Colon Carcinoma Metastatic in the Brain (tissue), 2 donors: ENCODE data around the genes LAMC1 and APOBEC4.

GRCh38 chr1:182850571-182851488 is 11.7 kb downstream of the DHX9 start:
- PRO-cap, 2 experiments = no peak in any of the 2 experiments

DNA sequence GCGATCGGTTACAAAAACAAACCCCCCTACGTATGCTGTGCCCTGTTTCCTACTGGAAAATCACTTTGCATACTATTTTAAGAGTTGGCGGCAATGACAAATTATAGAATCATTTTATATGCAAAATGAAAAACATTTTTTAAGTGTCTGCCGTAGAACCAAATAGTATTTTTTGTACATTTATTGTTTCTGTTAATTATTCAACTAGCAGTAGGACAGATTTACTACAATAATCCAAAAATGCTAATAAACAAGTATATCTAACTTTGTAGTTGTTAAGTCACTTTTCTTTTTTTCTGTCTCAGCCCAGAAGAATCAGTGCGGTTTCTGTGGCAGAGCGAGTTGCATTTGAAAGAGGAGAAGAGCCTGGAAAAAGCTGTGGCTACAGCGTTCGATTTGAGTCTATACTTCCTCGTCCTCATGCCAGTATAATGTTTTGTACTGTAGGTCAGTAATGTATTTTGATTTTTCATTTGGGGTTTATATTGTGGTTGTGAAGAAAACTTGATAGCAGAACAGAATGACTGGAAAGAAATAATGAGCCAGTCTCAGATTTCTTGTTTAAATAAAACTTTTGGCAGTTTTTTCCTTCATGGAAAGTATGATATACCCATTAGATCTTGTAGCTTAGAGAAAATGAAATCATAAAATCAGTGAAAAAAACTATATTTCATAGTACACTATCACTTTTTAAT is 27.1 kb downstream of the DHX9 start:
- PRO-cap, 2 experiments = no peak in any of the 2 experiments

DNA sequence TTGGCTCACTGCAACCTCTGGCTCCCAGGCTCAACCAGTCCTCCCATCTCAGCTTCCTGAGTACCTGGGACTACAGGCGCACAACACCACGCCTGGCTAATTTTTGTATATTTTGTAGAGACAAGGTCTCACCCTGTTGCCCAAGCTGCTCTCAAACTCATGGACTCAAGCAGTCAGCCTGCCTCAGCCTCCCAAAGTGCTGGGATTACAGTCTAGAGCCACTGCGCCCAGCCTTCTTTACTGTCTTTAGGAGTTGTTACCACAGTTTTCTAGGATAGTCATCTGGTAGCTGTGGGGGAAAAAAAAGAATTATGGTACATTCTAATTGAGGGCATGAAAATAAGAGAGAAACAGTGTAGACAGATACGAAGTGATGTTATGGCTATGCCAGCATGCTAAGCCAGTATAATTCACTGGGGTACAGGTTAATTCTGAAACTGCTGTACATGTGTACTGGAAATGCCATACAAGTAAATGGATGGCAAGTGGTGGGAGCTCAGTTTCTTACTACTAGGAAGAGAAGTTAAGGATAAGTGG is 33.9 kb downstream of the DHX9 start:
- PRO-cap, 2 experiments = no peak in any of the 2 experiments

DNA sequence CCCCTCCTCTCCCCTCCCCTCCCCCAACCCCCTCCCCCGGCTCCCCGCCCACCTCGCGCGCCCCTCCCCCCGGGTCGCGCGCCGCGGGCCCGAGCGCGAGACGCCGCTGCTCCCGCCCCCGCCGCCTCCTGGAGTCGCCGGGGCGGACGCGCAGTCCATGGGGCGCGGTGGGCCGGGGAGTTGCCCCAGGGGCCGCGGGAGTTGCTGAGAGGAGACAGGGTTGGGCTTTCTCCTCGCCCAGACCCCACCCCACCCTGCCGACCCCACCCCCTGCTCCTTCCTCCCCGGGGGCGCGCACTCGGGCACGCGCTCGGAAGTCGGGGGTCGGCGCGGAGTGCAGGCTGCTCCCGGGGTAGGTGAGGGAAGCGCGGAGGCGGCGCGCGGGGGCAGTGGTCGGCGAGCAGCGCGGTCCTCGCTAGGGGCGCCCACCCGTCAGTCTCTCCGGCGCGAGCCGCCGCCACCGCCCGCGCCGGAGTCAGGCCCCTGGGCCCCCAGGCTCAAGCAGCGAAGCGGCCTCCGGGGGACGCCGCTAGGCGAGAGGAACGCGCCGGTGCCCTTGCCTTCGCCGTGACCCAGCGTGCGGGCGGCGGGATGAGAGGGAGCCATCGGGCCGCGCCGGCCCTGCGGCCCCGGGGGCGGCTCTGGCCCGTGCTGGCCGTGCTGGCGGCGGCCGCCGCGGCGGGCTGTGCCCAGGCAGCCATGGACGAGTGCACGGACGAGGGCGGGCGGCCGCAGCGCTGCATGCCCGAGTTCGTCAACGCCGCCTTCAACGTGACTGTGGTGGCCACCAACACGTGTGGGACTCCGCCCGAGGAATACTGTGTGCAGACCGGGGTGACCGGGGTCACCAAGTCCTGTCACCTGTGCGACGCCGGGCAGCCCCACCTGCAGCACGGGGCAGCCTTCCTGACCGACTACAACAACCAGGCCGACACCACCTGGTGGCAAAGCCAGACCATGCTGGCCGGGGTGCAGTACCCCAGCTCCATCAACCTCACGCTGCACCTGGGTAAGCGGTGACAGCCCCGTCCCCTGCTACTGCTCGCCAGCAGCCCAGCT is at the start of gene LAMC1:
Gene LAMC1, plus strand, starts transcription at position 295 of the 1,059 bp plus-strand sequence.
- PRO-cap, 2 experiments = peak in 2 of 2 experiments; most common plus-strand start position 305 of the sequence (in 2); most common minus-strand start position 130 of the sequence (in 2)

- PRO-cap, 2 experiments = no peak in any of the 2 experiments
These were observed 47.8 kb downstream of the LAMC1 start for GRCh38 chr1:183070574-183071901.

DNA sequence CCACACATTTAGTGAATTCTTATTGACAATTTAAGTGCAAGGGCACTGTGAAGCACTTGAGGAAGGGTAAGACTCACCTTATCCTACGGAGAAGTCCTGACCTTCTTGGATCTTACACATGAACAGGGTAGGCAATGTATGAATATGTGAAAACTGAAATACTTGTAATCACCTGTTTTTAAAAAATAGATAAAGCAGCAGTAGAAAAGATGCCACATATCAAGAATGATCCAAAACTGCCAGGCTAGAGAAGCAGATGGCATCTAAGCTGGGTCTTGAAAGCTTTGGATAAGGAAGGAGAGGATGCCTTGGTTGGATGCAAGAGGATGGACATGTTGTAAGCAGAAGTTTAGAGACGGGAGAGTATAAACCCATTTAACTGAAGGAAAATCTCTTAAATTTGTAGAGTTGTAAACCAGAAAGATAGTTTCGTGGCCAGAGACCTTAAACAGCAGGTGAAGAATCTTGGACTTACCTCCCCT is 77.4 kb upstream of the LAMC2 start:
- PRO-cap, 2 experiments = no peak in any of the 2 experiments

- PRO-cap, 2 experiments = no peak in any of the 2 experiments
These were observed 49.8 kb upstream of the LAMC2 start for GRCh38 chr1:183136206-183136638.

GRCh38 chr1:183209585-183210004 is 23.5 kb downstream of the LAMC2 start:
- PRO-cap, 2 experiments = no peak in any of the 2 experiments

- PRO-cap, 2 experiments = no peak in any of the 2 experiments
These were observed 15.5 kb upstream of the NMNAT2 start for GRCh38 chr1:183433691-183434167.

GRCh38 chr1:183470903-183471854 is 1.1 kb upstream of the SMG7 start:
- PRO-cap, 2 experiments = peak in 2 of 2 experiments; most common plus-strand start chr1:183471266 (in 2); most common minus-strand start chr1:183471339 (in 2)

DNA sequence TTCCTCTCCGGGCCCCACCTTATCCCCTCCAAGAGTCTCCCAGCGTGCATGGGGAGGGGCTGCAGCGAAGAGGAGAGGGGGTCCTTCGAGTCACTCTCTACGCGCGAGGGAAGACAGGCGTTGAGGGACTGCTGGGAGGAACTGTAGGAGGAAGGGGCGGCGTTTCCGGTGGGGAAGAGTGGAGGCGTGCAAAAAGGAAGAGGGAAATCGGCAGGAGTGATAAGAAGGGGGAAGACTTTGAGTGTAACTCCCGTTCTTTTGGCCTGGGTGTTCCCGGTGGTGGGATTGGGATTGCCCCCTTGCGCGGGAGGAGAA is 487 bp upstream of the SMG7 start:
- PRO-cap, 2 experiments = peak in 2 of 2 experiments; most common plus-strand start position 191 of the sequence (in 1); most common minus-strand start position 143 of the sequence (in 2)

GRCh38 chr1:183652993-183653501 is at the start of gene APOBEC4:
Gene APOBEC4 (minus strand): TSS chr1:183653316.
- PRO-cap, 2 experiments = no peak in any of the 2 experiments

GRCh38 chr1:184388880-184389360 is 2.1 kb downstream of the C1orf21 start:
- PRO-cap, 2 experiments = no peak in any of the 2 experiments

- PRO-cap, 2 experiments = no peak in any of the 2 experiments
These were observed 105.7 kb downstream of the C1orf21 start for GRCh38 chr1:184492628-184492918.

- PRO-cap, 2 experiments = no peak in any of the 2 experiments
These were observed 132.3 kb downstream of the EDEM3 start for GRCh38 chr1:184621991-184623118.

DNA sequence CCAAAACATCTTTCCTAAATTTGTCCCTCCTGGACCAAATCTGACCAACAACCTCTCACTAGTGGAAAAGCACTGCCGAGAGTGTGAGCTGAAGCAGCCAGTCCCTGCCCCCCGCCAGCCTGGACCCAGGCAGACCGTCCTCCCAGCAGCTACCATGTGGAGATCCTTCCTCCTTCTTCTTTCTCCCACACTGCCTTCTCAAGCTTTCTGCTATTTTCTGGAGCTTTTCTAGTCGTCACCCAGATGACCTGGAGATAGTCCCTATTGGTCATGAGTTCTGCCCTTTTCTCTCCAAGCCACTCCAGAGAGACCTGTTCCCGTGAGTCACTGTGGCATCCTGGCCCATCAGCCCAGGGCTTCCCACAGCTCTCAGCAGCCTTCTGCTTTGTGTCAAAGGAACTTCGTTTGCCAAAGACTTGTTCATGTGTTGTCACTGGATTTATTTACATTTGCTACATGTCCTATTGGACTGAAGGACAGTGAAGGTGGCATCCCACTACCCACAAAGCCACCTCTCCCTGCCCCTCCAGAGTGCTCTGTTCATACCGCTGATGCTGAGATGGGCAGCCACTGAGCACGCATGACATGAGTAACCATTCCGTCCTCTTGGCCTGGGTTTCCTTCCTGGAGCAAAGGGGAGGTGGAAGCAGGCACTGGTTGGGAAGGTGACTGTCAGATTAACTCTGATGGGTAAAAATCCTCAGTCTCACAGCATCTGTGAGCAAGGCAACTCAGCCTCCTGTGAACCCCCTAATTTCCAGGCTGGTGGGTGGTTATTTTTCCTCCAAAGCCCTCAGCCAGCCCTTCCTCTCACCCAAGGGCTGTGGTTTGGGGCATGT is 119.2 kb downstream of the EDEM3 start:
- PRO-cap, 2 experiments = no peak in any of the 2 experiments

DNA sequence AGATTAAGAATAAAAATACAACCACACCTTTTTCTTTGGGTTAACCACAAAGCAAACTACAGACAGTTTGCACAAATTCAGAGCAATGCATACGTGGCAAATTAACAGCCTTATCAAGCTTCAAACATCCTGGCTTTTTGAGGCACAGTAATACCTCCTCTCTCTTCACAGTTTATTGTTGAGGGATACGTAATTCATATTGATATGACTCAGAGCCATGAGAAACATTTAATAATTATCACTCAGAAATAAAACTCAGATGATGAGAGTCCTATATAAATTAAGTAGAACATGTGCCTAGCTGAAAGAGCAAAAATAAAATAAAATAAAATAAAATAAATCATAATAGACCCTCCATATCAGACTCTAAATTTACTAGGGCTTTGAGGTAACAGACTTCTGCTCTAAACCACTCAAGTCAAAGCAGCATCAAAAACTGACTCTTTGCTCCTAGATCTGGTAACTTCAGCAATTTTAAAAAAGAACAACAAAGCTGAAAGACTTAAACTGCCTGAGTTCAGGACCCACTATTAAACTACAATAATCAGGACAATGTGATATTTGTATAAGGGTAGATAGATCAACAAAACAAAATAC is 11.4 kb downstream of the EDEM3 start:
- PRO-cap, 2 experiments = no peak in any of the 2 experiments

GRCh38 chr1:184792340-184793143 is 37.9 kb upstream of the EDEM3 start:
- PRO-cap, 2 experiments = no peak in any of the 2 experiments

DNA sequence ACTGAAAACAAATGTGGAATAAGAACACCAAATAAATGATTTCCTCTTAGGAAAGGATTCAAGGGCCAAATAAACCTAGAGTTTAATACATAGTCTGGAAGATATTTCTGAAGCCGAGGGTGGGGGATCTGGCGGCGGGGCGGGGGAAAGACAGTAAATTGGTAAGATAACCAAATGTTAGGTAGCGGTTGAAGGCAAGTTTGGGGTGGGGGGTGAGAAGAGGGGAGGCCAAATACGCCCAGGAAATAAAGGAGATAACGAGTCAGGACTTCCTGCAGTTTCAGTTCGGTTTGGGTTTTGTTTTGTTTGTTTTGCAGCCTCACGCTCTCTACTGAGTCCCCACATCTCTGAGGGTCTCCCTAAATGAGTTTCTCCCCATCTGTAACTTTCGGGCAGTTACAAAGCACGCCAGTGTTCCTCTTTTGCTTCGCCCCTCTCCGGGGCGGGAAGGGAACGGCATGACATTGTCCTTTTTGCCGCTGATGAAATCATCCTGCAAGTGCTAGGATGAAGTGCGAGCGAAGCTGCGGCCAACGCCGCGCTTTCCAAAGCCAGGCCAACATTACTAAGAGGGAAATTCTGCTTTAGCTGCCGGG is 907 bp downstream of the NIBAN1 start:
- PRO-cap, 2 experiments = no peak in any of the 2 experiments

GRCh38 chr1:185151660-185152052 is 5.1 kb downstream of the TRMT1L start:
- PRO-cap, 2 experiments = no peak in any of the 2 experiments